ENCODE measurements around a stretch of chr12.

- RRBS, result no CpG with 5 or more reads among the region's 8 CpGs
CAGE:
- cytosol, long polyA plus RNA, result no peak
- long polyA plus RNA, result no peak
- nucleus, long polyA plus RNA, result no peak
Measured at GRCh38 chr12:46209652-46210722, 58.9 kb downstream of the SLC38A1 start.

DNA sequence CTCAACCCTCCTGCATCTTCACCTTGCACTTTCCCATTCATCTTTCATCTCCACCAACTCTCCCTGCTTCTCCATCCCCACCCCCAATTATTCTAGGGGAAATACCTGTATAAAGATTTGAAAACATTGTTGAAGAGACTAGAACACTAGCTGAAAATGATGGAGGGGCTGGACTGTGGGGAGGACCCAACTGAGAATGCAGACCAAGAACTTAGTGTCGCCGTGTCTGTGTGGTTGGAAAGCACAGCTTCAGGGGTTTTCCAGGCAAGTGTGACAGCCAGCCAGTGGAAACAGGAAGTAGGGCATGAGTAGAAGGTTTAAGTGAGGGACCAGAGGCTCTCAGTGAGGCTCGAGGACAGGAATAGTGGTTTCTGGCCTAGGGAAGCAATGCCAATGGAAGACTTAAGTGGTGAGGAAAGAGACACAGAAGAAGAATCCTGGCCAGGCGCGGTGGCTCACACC is 52.7 kb downstream of the SLC38A1 start:
- RRBS, result no CpG with 5 or more reads among the region's 5 CpGs
CAGE:
- cytosol, long polyA plus RNA, result no peak
- long polyA plus RNA, result no peak
- nucleus, long polyA plus RNA, result no peak

DNA sequence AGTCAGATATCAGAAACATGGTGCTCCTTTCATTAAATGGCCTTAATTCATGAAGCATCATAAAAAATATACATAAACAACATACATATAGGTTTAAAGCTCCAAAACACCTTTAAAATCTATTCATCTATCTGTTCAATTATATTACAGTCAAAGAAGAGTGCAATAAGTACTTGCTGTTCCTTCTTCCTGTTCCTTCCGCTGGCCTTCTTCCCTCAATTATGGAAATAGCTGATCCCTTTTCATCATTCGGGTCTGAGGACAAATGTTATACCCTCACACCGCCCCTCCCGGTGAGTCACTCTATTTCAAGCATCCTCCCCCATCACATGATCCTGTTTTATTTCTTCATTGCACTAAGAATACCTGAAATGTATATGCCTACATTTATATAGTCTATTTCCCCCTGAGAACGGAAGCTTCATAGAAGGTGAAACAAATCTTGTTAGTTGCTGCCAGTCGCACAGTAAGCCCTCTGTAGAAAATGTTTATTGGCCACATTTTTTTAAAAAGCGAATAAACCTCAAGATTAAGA is 2.5 kb downstream of the SLC38A1 start:
- RRBS, result no CpG with 5 or more reads among the region's 7 CpGs
CAGE:
- cytosol, long polyA plus RNA, result no peak
- long polyA plus RNA, result start-site peak on the minus strand centred at position 248 of the sequence, 50 bp wide, 7 and 9 reads in 2 replicates
- nucleus, long polyA plus RNA, result no peak

GRCh38 chr12:46357096-46357871 is 15.3 kb downstream of the SLC38A2 start:
- RRBS, result no CpG with 5 or more reads among the region's 7 CpGs
CAGE:
- cytosol, long polyA plus RNA, result no peak
- long polyA plus RNA, result no peak
- nucleus, long polyA plus RNA, result no peak

DNA sequence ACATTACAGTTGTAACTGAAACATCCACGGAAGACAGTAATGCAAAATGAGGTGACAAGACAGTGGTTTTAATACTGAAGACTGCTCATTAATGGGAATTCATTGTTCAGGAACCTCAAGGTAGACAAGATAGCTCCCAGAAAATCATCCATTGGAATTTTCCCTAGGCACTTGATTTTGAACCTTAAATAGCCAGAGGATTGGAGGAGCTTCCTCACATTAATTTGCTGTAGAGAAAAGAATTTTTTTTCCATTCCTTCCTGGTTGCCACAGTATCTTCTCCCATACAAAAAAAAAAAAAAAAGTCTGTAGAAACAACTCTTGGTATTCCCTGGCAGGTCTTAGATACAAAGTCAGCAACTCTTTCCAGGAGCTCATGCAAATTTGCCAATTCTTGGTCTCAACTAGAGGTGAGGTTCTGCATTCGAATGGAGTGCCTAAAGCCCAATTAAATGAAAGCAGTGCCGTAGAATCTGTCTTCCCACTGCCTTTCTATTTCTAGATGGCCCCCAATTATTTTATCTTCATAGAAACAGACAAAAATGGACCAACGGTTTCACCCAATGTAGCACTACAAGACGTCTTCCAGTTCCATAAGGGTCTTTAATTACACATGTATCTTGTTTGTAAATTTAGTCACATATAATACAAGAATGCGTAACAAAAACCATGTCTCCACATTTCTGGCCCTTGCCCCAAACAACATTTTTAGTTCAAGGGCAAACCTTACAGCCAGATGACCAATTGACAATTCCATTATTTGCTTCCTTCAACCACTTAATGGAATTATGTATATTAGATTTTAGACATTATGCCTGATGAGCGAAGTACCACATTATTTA is 13.6 kb downstream of the SLC38A2 start:
- RRBS, result no CpG with 5 or more reads among the region's 7 CpGs
CAGE:
- cytosol, long polyA plus RNA, result no peak
- long polyA plus RNA, result no peak
- nucleus, long polyA plus RNA, result no peak

DNA sequence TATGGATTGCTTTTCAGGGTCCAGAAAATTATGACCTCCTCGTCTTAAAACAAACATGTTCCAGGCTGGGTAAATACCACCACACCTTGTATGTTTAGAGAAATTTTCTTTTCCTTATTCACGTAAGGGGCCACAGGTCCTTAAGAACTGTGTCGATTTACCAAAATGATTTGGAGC is 2.7 kb downstream of the SLC38A2 start:
- RRBS, result no CpG with 5 or more reads among the region's 3 CpGs
CAGE:
- cytosol, long polyA plus RNA, result no peak
- long polyA plus RNA, result no peak
- nucleus, long polyA plus RNA, result no peak

DNA sequence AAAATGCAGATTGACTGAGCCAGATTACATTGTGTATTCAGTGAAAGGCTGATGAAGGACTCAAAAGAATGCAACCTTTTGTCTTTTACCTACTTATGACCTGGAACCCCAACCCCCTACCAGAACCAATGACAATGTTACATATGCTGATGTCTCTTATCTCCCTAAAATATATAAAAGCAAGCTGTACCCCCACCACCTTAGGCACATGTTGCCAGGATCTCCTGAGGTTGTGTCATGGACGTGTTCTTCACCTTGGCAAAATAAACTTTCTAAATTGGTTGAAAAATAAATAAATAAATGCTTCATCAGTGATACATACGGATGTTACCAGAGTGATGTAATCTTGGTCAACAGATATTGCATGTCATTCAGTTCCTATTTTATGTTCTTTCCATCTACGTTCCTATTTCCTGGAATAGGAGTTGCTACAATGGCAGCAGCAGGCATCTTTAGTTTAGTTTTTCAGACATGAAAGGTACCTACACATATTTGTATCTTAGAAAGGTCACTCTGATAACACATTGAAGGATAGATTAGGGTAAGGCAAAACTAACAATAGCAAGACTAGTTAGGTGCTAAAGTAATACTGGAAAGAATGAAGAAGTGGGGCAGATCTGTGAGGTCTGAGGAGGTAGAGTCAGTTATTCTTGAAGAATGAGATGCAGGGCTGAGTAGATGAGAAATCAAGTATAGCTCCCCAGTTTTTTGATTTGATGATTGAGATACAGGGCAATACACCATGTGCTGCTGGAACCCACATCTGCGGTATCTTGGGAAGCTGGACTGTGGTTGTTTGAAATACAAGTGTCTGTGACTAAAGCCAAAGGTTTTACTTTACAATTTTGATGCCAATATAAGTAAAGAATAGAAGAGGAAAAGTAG is 189.7 kb upstream of the SLC38A2 start:
- RRBS, result no CpG with 5 or more reads among the region's 4 CpGs
CAGE:
- cytosol, long polyA plus RNA, result no peak
- long polyA plus RNA, result no peak
- nucleus, long polyA plus RNA, result no peak

GRCh38 chr12:46799977-46800811 is 25.6 kb downstream of the SLC38A4 start:
- RRBS, result no CpG with 5 or more reads among the region's 5 CpGs
CAGE:
- cytosol, long polyA plus RNA, result no peak
- long polyA plus RNA, result no peak
- nucleus, long polyA plus RNA, result no peak

GRCh38 chr12:46801263-46801831 is 24.4 kb downstream of the SLC38A4 start:
- RRBS, result no CpG with 5 or more reads among the region's 2 CpGs
CAGE:
- cytosol, long polyA plus RNA, result no peak
- long polyA plus RNA, result no peak
- nucleus, long polyA plus RNA, result no peak

- RRBS, result no CpG with 5 or more reads among the region's 5 CpGs
CAGE:
- cytosol, long polyA plus RNA, result no peak
- long polyA plus RNA, result no peak
- nucleus, long polyA plus RNA, result no peak
Measured at GRCh38 chr12:46803531-46804173, 22.1 kb downstream of the SLC38A4 start.

DNA sequence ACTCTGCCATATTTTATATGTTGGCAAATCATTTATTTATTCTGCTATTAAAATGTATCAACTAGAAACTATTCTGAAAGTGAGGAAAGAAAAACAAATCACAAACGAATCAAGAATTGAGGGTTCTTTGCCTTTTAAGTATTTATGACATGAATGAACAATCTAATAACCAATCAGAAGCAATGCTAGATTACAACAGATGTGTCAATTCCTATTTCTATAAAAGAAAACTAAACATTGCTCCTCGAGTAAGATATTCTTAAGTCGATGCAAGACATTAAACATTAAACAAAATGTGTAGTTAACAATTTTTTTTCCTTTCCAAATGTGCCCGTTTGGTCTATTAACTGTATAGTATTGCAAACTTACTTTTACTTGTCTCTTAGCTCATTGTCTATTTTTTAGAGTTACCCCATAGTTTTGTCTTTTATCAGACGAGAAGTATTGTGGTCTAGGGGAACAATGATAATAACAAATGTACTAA is 21.4 kb downstream of the SLC38A4 start:
- RRBS, result no CpG with 5 or more reads among the region's 5 CpGs
CAGE:
- cytosol, long polyA plus RNA, result no peak
- long polyA plus RNA, result no peak
- nucleus, long polyA plus RNA, result no peak

DNA sequence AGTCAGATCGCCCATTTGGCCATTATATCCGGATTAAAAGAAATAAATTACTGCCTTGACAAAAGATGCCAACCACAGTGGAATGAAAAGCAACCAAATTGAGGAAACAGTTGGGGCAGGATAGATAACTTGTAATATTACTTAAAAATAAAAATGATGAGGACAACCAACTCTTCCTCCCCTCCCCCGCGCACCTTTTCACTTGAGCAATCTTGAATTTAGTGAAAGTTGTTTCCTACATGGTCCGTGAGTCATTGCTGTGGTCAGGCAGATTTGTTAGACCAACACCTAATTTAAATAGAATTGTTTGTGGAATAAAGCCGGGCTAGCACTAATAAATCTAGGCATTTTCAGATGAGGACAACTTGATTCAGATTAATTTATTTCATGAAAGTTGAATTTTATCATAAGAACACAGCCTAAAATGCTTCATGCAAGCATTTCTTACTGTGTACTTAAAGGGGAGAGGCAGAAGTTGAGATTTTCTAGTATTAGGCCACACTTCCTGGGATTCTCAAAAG is 1.4 kb upstream of the AMIGO2 start:
- RRBS, result no CpG with 5 or more reads among the region's 6 CpGs
CAGE:
- cytosol, long polyA plus RNA, result no peak
- long polyA plus RNA, result no peak
- nucleus, long polyA plus RNA, result no peak

GRCh38 chr12:47312922-47313469 is 233.2 kb upstream of the AMIGO2 start:
- RRBS, result no CpG with 5 or more reads among the region's 3 CpGs
CAGE:
- cytosol, long polyA plus RNA, result no peak
- long polyA plus RNA, result no peak
- nucleus, long polyA plus RNA, result no peak

DNA sequence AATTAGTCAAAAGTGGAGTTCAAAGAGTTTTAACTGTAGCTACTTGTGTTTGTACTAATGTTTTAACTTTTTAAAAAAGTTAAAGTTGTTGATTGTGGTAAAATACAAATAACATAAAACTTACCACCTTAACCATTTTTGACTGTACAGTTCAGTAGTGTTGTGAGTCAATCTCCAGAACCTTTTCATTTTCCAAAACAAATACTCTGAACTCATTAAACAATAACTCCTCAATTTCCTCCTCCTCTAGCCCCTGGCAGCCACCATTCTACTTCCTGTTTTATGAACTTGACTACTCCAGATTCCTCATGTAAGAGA is 299.1 kb upstream of the AMIGO2 start:
CAGE:
- cytosol, long polyA plus RNA, result no peak
- long polyA plus RNA, result no peak
- nucleus, long polyA plus RNA, result no peak

- RRBS, result no CpG with 5 or more reads among the region's 14 CpGs
CAGE:
- cytosol, long polyA plus RNA, result no peak
- long polyA plus RNA, result no peak
- nucleus, long polyA plus RNA, result no peak
Measured at GRCh38 chr12:47651233-47652088, 54.4 kb downstream of the RPAP3 start.

DNA sequence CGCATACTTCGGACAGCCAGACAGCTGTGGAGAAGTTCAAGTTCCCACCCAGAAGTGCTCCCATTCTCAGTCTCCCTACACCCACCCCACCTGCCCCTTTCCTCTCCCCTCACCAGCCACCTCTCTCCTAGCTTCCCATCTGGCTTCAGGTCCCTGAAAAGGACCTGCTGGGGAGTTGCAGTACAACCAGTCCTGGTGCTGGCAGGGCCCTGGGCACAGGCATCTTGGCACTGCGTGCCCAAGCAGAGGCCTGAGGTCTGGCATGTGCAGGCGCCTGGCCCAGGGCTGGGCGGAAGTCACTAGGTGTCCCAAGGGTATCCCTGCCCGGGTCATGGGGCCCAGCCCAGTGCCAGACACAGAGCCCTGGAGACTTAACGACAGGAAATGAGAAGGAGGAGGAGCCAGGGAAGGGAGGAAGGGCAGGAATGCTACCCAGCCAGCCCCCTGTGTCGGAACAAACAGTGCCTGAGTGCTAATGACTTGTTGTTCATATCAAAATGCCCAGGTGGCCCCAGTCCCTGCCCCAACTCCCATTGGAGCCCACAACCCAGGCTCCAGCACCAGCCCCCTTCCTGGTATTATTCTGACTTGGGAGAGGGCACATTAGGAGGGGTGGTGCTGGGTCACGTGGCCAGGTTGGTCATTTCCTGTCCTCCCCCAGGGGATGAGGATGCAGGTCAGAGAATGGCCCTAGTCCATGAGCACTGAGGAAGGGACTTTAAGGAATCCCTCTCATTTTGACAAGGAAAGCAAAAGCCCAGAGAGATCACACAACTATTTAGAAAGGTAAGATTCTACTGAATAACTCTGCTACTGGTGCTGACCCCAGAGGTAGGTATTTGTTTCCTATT is 5.2 kb downstream of the RAPGEF3 start:
- RRBS, result no CpG with 5 or more reads among the region's 9 CpGs
CAGE:
- cytosol, long polyA plus RNA, result no peak
- long polyA plus RNA, result no peak
- nucleus, long polyA plus RNA, result no peak

DNA sequence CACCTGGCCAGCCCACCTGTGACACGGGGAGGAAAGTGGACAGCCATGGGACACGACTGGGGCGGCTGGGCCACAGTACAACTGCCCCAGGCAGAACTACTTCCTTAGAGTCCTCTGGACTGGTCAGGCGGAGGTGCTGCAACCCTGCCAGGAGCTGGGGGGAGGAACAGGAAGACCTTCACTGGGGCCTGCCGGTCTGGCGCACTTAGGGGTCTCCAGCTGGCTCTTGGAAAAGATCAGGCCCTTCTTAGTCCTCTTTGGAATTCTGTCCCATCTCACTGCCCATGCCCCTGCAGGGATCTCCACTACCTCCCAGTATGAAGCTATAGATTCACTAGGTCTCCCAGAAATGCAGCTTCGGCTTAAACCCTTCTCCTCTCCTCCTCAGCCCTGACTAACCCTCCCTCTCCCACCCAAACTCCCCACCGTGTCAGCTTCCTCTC is 596 bp downstream of the RAPGEF3 start:
- RRBS, result no CpG with 5 or more reads among the region's 8 CpGs
CAGE:
- cytosol, long polyA plus RNA, result no peak
- long polyA plus RNA, result no peak
- nucleus, long polyA plus RNA, result no peak

DNA sequence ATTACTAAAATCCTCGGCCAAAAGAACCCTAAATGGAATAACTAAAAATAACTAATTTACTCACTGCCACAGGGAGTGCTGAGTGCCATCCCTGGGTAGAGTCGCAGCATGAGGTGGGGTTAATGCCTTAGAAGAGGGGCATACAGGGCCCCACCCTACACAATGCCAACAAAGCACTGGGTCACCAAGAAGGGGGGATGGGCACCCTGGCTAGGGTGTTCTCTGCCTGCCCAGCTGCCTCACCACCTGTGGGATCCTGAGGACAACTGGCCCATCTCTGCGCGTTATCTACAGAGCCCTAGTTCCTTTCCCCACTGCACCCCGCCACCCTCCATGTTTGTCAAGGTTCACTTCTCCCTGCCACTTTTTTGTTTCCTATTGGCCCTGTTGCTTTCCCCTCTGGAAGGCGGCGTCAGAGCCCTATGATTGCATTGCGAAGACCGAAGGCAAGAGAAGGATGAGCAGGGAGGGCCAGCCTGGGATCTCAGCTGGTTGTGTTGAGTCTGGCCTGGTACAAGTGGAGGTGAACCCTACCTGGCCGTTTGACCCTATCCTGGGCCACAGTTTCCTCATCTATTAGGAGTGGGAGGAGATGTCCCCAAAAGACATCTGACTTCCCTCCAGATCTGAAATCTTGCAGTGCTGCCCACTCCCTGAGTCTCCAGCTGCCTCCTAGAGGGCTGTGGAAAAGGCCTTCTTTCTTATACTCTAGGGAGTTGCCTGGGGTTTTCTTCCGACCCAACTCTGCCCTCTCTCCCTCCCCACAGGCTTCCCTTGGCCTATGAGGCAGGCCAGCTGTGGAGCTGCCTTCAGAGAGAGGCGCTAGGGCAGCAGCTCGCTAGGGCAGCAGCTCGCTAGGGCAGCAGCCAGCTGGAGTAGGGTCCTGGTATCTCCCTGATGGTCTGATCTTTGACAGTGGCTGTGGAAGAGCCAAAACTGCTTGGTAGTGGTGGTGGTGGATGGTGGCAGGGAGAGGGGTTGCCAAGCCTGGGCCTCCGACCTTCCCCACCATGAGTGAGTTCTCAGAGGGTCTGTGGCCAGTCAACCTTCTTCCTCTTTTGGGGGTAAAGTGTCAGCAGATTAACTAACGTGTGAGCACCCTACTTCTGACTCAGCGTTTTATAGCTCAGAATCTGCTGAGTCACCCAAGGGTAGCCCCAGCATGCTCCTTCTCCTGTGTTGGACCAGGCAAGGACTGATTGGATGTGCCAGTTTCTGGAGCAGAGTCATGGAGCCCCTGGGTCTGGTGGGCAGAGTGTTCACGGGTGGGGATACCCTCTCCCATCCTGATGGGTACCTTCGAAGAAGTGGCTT is 2.0 kb downstream of the SLC48A1 start:
- RRBS, result no CpG with 5 or more reads among the region's 19 CpGs
CAGE:
- cytosol, long polyA plus RNA, result no peak
- long polyA plus RNA, result no peak
- nucleus, long polyA plus RNA, result no peak

DNA sequence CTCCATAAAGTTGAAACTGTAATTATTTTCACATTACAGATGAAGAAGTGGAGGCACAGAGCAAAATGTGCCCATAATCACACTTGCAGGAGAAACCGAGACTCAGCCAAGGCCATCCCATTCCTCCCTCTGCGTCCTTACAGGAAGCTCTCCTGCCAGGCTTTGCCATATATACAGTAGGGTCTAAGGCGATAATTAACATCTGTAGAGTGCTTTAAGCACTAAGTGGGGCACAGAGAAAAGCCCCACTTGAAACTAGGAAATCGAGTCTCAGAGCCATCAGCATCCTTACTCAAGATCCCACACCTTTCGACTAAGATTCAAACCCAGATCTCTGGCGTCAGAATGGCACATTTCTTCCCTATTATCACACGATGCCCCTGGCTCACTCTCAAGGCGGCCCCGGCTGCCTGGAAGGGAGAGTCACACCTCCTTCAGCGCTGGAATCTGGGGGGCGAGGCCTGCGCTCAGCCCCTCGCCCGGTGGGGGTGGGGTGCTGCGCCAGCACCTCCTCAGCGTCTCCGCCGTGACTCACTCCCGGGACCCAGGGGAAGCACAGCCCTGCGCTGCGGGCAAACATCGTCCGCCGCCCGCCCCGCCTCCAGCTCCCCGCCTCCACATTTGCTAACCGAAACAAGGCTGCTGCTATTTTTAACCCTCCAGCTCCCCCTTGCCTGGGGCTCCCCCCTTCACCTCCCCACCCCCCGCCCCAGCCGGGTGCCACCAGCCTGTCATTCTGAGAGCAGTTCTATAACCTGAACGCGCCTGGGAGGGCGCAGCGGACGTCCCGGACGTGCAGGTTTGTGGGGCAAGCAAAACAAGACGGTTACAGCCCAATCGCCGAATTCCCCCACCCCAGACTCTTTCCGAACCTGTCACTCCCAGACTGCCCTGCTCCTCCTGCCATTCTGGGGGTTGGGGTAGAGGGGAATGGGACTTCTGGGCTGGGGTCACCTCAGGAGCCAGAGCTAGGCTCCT is 6.9 kb downstream of the HDAC7 start:
- RRBS, result 48% methylated on average over 17 of the region's 41 CpGs
CAGE:
- cytosol, long polyA plus RNA, result no peak
- long polyA plus RNA, result no peak
- nucleus, long polyA plus RNA, result no peak

DNA sequence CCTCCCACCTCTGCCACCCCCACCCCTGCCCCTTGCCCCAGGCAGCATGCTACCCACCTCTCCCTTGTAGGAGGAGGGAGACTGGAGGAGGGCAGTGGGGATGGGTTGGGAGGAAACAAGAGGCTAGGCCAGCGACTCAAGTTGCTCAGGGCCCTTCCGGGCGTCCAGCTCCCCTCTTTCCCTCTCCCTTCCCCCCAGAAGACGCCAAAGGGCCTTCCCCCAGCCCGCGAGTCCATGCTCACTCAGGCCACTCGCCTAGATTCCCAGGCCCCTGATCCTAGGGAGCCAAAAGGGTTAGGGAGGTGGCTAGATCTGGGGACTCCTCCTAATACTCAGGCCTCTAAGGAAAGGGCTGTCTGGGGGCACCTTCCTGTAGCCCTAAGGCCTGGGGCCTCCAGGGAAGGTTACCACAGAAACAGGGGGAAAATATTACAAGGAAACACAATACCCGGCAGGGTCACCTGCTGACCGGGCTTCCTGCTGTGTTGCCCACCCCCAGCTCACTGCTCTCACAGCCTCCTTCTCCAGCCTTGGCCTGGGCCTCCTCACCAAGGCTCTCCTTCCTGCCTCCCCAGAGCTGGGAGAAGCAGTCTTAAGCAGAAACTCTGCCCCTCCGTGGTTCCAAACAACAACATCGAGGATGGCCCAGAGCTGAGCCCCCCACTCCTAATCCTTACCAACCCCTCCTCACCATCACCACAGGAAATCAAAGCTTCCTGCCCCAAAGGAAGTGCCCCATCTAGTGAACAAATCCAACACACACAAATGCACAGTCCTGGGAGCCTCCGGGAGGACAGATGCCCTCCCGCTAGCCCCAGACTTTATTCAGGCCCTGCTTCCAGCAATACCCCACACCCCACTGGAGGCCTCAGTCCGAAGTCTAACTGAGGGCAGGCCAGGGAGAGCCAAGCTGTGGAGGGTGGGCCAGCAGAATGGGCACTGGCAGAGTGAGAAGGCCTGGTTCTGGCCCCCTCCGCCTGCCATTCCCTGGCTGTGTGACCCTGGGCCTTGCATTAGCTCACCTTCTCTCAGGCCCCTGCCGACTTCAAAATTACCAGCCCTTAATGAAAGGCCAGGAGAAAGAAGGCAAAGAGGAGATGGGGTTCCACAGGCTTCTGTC is 2.7 kb downstream of the HDAC7 start:
- RRBS, result no CpG with 5 or more reads among the region's 16 CpGs
CAGE:
- cytosol, long polyA plus RNA, result no peak
- long polyA plus RNA, result no peak
- nucleus, long polyA plus RNA, result no peak

All from SK-N-SH (cell line).